Metastatic Breast Carcinoma in the Brain (tissue), 10 donors: ENCODE results near the genes GAS2L1 and MTMR3.

DNA sequence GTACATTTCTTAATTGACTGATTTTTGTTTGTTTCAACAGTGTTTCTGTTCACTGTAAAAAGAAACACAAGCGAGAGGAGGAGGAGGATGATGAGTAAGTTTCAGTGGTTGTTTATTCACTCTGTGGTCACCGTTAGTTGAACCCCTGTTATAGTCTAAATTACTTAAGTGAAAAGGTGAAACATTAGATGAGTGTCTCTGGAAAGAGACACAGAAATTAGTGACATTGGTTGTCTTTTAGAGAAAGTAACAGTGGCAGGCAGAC is 1.1 kb downstream of the CCDC117 start:
- PRO-cap, 10 experiments = no peak in any of the 10 experiments

GRCh38 chr22:28931831-28932593 is 48.6 kb downstream of the ZNRF3 start:
- PRO-cap, 10 experiments = no peak in any of the 10 experiments

- PRO-cap, 10 experiments = no peak in any of the 10 experiments
Observed at GRCh38 chr22:28981703-28982551, 79.7 kb downstream of the C22orf31 start.

- PRO-cap, 10 experiments = no peak in any of the 10 experiments
Observed at GRCh38 chr22:29119820-29120563, 47.2 kb downstream of the KREMEN1 start.

GRCh38 chr22:29206573-29206880 is 831 bp downstream of the EMID1 start:
- PRO-cap, 10 experiments = peak in 1 of 10 experiments; most common plus-strand start chr22:29206648 (in 1)

DNA sequence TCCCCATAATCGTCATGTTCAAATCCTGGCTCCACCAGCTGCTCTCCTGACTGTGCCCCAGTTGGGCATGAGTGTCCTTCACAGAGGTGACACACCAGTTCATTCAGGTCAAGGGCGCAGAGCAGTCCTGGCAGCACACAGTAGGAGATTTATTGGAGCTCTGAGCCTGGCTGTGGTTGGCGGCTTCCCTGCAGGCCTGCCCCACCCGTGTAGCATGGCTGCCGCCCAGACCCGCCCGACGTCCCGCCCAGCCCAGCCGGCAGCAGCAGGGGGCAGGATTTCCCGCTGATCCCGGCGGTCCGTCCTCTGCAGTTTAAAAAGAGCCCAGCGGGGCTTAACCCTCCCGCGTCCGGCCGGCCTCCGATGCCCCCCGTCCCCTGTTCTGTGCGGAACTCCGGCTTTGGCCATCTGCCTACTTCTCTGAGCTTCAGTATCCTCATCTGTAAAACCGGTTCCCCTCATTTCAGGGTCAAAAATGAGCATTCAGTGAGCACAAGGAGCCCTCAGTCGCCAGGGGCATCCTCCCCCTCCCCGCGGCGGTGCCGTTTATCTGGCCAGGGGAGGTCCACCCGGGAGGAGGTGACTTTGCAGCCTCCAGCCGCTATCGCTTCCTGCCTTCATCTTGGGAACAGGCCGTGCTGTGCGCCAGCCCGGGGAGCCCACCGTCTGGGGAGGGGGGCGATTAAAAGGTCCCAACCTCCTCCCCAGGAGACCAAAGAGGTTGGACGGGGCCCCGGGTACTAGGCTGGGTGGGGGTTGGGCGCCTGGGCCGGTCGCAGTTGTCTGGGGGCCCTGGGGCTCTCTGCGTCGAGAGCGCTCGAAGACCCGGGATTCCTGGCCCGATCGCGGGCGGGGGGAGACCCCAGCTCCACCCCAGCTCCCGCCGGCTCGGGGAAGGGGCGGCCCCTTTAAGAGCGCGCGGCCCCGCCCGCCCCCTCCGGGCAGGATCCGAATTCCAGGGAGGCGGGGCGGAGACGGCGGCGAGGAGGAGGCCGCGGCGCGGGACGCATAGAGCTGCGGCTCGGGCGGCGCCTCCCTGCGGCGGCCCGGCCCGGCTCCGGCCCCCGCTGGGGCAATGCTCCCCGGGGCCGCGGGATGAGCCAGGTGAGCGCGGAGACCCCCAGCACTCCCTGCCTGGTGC is at the start of gene GAS2L1:
GAS2L1 (plus strand) TSS at position 601 of the 1,141 bp plus-strand sequence.
- PRO-cap, 10 experiments = peak in 10 of 10 experiments; most common plus-strand start position 974 of the sequence (in 10); most common minus-strand start position 861 of the sequence (in 4)

DNA sequence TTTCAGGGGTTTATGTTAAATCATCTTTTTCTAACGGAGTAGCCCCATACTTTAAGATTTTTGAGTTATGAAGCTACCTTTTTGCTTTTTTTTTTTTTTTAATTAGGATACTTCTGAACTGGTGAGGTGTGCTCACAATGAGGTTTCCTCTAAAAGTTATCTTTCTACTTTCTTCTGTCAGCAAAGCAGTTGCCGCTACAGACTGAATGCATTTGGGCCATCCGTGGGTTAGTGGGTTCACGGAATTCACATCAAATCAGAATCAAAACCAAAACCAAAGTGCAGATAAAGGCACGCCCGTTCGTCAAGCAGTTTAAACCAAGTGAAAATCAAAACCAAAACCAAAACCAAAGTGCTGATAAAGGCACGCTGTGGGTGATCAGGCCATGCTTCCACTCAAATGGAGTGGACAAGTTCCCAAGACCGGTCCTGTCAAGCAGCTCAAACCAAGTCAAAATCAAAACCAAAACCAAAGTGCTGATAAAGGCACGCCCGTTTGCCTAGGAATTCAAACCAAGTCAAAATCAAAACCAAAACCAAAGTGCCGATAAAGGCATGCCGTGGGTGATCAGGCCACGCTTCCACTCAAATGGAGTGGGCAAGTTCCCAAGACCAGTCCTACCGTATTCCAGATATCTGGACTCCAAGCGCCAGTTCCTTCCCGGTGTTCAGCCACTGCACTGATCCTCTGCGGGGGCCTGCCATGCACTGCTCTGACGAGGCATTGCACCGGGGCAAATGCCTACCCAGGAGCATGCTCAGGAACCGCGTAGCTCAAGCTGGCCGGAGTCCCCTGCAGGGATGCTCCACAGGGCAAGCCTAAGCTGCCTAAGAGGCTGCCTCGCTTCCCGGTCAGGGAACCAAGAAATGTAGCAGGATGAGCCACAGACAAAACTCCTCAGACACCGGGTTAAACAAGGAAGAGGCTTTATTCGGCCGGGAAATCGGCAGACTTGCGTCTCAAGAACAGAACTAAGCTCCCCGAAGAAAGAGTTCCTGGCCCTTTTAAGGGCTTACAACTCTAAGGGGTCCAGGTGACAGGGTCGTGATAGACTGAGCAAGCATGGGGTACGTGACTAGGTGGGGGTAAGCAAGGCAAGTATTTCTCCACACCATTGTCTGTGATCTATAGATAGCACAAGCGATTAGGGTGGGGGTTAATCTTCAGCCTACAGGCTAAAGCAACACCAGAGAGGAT is 26.8 kb upstream of the AP1B1 start:
- PRO-cap, 10 experiments = peak in 3 of 10 experiments; most common plus-strand start position 387 of the sequence (in 2); most common minus-strand start position 324 of the sequence (in 2)

DNA sequence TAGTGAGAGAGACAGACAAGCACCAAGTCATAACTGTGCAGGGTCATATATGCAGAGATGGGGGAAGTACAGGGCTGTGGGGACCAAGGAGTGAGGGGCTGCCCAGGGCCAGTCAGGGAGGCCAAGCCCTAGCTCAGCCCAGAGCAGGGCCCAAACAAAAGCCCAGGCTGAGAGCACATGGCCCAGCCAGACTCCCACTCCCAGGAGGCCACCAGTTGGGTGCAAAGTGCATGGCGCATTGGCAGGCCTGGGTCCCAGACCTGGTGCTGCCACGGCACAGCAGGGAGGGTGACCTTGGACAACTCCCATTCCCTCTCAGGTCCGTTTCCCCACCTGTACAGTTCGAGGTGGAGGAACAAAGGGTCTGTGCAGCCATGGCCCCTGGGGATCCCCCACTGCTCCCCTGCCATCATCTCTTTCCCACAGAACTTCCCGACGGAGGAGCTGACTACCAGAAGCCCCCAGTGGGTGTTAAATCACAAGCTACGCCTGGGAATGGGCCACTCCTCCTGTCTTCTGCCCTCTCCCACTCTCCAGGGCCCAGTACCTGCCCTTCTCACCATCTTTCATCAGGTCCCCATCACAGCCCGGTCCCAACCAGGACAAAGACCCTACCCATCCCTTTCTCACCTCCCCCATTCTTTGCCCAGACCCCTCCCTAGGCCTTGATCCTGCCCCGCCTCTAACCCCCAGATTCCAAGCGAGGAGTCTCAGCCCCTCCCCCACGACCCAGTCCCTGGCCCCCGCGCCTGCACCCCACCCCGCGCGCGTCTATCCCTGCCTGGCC is 532 bp downstream of the NIPSNAP1 start:
- PRO-cap, 10 experiments = no peak in any of the 10 experiments

- PRO-cap, 10 experiments = peak in 2 of 10 experiments; most common plus-strand start chr22:29701414 (in 1); most common minus-strand start chr22:29701278 (in 1)
Observed at GRCh38 chr22:29701020-29702346, 18.3 kb upstream of the CABP7 start.

- PRO-cap, 10 experiments = no peak in any of the 10 experiments
Observed at GRCh38 chr22:29767765-29768631, 829 bp downstream of the UQCR10 start.

DNA sequence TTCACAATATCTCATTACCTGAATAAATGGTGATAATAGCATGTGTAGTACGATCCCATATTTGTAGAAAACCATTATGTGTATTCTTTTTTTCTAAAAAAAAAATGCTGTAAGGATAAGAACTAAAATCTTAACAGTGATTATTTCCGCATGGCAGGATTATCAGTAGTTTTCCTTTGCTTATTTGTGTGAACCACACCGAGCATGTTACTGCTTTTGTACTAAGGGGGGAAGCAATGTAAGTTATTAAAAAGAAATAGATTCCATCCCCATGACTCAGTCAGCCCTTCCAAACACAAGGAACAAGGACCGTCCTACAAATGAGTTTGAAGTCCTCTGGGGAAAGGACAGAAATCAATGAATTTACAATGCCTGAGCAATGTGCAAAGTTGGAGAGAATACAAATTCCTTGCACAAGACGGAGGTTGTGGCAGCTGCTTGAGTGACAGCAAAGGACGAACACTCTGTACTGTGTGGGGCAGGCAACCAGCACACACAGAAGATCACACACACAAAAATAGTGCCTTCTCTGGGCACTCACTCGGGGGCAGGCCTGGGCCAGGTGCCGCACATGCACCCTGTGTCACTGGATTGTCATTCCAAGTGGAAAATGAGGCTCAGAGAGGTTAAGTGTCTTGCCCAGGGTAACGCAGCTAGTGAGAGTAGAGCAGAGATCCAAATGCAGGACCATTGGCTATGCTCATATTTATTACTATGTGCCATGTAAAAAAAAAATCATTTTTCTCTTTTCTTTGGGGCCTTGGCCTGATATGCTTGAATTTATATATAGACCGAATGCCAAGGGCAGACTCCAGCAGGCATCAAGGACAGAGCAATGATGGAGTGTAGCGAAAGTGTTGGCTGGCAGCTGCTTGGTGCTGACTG is 11.8 kb downstream of the UQCR10 start:
- PRO-cap, 10 experiments = no peak in any of the 10 experiments

DNA sequence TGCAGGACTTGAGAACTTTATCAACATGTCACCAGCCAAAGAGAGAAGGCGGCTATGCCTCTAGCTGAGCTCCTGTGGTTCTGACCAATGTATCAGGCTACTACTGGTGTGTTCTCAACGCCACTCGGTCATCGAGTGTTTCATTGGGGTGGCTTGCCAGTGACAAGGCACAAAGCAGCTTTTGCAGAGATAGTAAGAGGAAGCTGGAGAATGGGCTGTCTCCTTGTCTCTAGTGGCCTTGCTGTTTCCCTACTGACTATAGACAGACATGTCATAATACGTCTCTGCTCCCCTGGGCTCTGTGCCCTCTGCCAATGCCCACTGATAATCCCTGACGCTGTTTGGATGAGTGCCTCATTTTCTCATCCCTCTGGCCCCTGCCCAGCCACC is 17.7 kb upstream of the ASCC2 start:
- PRO-cap, 10 experiments = no peak in any of the 10 experiments

- PRO-cap, 10 experiments = peak in 10 of 10 experiments; most common plus-strand start chr22:29883196 (in 10); most common minus-strand start chr22:29883013 (in 1)
Observed at GRCh38 chr22:29882827-29883345, at the start of gene MTMR3. Gene MTMR3 (plus strand): TSS chr22:29883174.

GRCh38 chr22:29885347-29886024 is 2.5 kb downstream of the MTMR3 start:
- PRO-cap, 10 experiments = no peak in any of the 10 experiments

GRCh38 chr22:29907603-29908299 is 24.8 kb downstream of the MTMR3 start:
- PRO-cap, 10 experiments = peak in 3 of 10 experiments; most common plus-strand start chr22:29908058 (in 3); most common minus-strand start chr22:29907857 (in 1)

DNA sequence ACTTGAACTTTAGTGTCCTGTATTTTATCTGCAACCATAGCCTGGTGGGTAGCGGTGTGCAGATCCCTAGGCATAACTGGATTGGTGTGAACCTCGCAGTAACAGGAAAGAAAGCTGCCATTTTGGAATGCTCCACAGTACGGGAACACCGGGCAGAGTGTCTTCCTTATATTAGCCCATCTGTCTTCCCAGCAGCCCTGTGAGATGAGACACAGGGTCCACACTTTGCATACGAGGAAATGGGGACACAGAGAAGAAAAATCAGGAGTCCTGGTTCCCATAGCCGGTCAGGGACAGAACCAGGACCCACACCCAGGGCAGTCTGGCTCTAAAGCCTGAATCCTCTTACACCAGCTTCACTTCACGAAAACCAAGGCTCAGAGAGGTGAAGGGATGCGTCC is 15.5 kb downstream of the LIF start:
- PRO-cap, 10 experiments = no peak in any of the 10 experiments

DNA sequence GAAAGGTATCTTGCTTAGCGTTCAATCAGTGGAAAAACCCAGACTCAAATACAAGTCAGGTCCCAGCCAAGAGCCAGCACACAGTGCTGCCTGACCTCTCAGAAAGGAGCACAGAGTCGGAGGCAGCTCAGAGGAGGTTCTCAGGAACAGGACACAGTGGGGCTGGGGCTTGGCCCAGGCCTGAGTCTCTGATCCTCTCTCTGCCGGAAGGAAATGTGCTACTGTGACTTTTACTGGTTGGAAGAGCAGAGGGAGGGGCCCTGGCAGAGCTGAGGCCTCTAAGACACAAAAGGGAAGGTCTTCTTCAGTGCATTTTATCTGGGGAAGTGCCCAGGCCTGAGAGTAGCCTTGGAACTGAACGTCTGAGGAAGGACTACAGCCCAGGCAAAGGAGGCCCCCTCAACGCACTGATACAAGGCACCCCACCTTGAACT is 16.2 kb upstream of the CASTOR1 start:
- PRO-cap, 10 experiments = peak in 9 of 10 experiments; most common plus-strand start position 317 of the sequence (in 7); most common minus-strand start position 202 of the sequence (in 7)

DNA sequence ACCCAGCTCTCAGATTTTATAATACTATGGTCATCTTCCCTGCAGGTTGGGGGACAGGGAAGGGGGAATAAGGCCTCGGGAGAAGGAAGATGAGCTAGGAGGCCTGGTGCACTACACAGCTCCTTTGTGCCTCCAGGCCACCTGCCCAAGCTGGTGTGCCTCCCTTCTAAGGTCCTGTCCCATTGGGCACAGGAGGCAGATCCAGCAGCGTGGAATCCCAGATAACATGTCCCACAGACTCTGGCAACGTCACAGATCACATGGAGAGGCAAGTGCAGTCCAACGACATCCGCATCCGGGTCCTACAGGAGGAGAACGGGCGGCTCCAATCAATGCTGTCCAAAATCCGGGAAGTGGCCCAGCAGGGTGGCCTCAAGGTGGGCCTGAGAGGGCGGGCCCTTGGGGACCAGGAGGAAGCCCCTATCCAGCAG is 11.9 kb downstream of the RNF215 start:
- PRO-cap, 10 experiments = no peak in any of the 10 experiments

DNA sequence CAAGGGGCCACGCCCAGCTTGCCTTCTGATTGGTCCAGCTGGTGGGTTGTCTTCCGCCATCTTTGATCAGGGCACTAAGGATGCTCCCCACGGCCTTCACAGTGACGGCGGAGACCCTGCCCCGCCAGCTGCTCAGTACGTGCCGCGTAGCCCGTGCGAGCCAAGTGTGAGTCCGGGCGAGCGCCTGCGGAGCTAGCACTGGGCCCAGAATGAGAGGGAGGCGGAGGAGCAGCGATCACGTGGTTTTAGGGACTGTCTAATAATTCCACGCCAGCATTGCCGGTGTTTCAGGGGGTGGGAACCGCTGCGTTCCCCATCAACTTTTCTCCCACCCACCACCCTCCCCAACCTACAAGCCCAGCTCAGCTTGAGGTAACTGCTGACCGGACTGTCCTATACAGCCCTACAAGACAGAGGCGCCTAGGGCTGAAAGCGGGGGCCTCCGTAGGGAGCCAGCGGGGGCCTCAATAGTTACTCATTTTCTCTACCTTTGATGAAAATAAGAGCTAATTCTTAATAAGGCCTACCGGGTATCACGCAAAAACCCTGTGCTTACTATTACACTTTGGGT is 1.5 kb upstream of the MTFP1 start:
- PRO-cap, 10 experiments = peak in 10 of 10 experiments; most common plus-strand start position 167 of the sequence (in 6); most common minus-strand start position 168 of the sequence (in 2)

DNA sequence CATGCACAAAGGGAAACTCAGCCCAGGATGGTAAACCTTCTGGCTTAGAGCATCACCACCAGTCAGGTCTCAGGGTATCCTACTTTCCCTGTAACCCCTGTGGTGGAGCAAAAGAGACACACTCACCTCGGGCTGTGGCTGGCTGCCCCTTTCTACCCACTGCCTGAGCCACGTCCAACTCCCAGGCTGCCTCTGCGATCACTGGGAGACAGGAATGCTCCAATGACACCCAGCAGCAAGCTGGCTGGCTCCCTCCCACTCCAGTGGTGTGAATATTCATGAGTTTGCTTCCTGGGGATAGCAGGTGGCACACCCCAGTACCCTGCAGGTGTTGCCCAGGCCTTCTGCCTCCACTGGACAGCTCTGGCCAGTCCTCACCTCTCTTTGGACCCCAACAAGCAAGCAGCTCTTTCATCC is 9.8 kb downstream of the GAL3ST1 start:
- PRO-cap, 10 experiments = no peak in any of the 10 experiments